AG04450 (cell line): ENCODE measurements around a stretch of chr18.

DNA sequence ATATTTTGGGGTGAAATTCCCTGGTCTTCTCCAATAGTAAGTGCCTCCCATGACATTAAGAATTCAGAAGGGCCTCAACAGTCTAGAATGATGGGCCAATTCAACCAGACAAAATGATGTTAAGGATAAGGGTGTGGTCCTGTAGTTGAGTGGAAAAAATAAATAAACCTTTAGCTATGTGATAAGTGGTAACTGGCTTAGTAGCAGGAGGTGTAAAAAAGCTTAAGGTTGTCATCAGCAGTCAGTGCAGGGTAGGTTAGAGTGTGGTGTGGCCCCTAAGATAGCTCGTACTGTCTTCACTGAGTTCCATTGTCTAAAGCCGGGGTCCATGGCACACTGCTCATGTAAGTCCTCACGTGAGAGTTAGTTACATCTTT is 123.1 kb upstream of the TTC39C start:
- CAGE, long polyA plus RNA: no peak
- RRBS: no CpG with 5 or more reads among the region's 3 CpGs

- CAGE, long polyA plus RNA: no peak
- RRBS: no CpG with 5 or more reads among the region's 4 CpGs
Measured at GRCh38 chr18:23936347-23936705, 78.2 kb upstream of the TTC39C start.

DNA sequence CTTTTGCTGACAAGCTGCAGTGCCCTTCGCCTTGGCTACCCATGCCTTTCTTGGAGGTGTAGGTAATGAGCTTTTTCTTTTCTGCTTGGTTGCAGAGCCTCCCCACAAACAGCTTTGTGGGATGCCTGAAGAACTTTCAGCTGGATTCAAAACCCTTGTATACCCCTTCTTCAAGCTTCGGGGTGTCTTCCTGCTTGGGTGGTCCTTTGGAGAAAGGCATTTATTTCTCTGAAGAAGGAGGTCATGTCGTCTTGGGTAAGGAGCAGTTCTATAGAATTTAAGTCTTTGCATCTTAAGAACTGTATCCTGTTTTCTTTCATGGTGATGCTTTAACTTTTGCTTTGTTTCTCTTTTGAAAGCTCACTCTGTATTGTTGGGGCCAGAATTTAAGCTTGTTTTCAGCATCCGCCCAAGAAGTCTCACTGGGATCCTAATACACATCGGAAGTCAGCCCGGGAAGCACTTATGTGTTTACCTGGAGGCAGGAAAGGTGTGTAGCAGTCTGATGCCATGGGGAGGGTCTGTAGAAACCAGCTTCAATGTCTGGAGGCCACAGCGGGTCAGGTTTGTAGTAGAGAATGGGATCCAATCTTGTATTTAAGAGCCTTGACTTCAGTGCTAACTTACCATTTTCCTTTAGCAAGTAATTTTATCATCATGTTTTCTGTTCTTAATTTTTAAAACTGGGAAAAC is 64.7 kb upstream of the TTC39C start:
- CAGE, long polyA plus RNA: no peak
- RRBS: no CpG with 5 or more reads among the region's 7 CpGs

DNA sequence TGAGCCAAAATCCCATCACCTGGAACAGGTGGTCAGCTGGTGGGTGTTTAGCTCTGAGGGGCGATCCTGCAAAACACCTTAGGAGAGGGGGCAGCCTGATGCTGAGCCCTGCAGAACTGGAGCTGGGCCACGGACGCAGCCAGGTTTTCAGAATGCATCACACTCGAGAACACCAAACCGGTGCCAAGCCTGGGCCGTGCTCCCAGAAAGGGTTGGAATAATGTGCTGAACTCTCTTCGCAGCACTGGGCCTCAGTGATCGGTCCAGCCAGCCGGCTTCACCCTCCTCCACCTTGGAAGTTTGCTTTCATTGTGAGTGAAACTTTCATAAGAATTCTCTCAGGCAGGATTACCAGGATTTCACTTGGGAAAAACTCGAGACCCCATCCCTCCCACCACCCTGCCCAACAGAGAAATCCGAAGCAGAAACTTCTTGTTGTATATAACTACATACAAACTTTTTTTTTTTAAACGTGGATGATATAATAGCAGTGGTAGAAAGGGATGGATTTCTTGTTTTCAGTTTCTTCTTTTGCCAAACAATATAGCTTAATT is 56.4 kb upstream of the TTC39C start:
- CAGE, long polyA plus RNA: no peak
- RRBS: 9% methylated on average over 4 of the region's 12 CpGs

GRCh38 chr18:24048827-24049456 is 34.4 kb downstream of the TTC39C start:
- CAGE, long polyA plus RNA: no peak
- RRBS: no CpG with 5 or more reads among the region's 5 CpGs

- CAGE, long polyA plus RNA: no peak
- RRBS: no CpG with 5 or more reads among the region's 5 CpGs
Measured at GRCh38 chr18:24114927-24115744, 23.7 kb upstream of the CABYR start.

DNA sequence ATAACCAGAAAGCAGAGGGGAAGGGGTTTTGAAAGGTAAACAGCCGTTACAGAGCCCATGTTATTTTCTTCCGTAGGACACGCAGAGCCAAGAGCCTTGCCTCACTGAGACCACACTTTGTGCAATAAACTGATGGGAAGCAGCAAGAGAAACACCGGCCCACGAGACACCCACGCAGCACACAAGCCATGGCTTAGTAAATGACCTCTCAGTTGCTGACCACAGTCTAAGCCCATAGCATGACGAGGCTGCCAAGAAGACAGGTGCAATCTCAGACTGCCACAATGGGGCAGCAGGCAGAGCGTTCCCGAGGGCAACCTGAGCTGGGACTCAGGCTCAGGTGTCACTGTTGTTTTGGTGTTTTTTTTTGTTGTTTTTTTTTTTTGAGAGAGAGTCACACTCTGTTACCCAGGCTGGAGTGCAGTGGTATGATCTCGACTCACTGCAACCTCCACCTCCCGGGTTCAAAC is 59.7 kb downstream of the CABYR start:
- CAGE, long polyA plus RNA: no peak
- RRBS: no CpG with 5 or more reads among the region's 11 CpGs

DNA sequence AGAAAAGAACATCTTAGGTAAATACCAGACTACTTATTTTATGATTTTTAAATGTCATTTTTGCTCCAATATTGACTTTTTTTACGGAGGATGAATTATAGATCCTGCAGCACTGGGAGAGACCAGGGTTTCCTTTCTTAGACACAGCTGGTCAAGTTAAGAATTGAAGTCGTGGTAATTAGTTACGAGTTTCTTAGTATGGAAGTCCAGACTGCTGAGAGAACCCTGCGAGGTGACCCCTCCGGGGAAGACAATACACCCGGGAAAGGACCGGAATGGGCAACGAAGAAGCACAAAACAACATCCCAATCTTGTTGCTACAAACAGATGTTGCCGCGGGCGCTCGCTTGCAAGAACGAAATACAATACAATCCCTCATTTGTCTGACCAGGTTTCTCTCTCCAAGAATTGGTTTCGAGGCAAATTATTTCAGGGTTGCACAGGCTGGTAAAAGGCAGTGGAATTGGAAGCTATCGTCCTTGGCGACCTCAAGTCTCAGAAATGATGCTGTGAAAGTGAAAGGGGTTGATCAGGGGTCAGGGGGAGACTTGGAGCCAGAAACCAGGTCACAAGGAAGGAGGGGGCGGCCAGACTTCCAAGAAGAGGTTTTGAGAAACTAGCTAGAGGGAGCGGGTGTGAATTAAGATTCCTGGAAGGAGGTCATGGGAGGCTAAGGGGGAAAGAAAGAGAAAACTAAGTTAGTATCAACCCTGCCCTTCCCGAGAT is 401.8 kb downstream of the HRH4 start:
- CAGE, long polyA plus RNA: no peak
- RRBS: no CpG with 5 or more reads among the region's 19 CpGs

DNA sequence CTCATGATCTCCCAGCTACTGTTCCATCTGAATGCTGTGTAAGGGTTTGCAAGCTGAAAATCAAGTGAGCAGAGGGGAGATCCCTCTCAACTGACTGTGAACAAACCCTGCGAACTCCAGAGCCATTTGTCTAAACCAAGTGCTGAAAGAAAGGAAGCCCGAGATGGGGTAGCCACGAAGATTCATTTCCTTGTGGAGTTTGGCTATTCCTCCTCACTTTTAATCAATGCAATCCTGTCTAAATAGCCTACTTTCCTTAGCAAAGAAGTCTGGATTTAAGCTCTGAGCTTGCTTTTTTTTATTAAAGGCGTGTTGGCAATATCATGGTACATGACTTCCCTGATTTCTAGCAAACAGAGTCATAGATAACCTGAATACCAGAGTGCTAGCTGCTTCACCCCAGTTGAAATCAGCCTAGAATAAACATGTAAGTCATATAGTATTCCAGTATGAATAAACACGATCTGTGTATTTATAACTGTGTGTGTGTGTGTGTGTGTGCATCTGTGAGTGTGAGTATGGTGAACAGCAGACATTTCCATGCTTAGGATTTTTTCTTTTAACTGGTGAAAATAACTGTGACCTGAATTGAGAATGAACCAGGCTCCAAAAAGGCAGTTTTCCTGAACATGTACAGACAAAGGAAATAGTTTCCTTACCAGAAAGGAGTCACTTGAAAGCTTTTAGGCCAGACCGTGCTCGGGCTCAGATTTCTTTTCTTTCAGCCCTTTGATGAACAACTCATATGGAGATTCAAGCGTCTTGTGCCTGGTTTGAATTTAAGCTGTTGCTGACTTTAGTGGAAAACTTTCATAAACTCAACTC is 365.1 kb downstream of the ZNF521 start:
- CAGE, long polyA plus RNA: no peak
- RRBS: no CpG with 5 or more reads among the region's 8 CpGs

- CAGE, long polyA plus RNA: no peak
- RRBS: no CpG with 5 or more reads among the region's 16 CpGs
Measured at GRCh38 chr18:25230706-25231889, 120.9 kb downstream of the ZNF521 start.

DNA sequence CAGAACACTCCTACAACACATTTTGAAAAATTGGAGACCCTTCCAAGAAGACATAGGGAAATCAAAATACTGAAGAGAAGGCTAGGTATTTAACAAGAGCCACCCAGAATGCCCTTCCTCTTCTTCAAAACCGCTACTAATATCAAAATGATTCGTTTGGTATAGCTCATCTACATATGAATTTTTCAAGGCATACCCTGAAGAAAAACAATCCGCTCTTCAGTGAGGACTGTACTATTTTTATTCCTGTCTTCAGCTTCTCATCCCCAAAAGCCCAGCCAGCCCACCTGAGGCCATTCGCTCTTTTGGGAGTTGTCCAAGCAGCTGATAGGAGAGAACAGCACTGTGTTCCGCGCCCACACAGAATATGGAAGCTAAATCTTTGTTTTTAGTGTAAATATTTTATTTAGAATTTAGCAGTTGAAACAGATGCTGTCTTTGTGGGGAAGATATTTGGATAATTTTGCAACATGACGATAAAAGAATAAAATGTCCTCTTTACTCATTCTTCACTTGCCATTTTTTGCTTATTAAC is 3.6 kb downstream of the ZNF521 start:
- CAGE, long polyA plus RNA: no peak
- RRBS: no CpG with 5 or more reads among the region's 7 CpGs

GRCh38 chr18:25350530-25351297 is 1.3 kb downstream of the ZNF521 start:
- CAGE, long polyA plus RNA: no peak
- RRBS: no CpG with 5 or more reads among the region's 74 CpGs

DNA sequence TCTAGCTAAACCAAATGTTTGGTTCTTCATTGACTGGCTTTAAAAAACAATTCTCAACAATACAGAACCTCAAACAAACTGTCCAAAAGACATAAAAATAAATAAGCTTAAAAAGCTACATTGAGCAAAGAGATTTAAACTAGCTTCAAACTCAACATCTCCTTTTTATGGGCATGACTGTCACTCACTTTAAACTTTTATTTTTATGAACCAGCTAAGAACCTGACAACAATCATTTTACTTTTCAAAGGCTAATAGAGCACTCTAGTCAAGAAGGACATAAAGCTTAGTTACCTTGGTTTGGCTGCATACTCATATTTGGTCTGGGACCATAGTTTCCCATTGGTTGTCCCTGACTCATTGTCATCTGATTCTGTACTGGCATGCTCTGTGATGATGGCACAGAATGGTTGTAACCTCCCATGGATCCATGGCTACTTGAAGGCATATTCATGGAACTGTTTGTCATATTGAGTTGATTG is 38.0 kb downstream of the SS18 start:
- CAGE, long polyA plus RNA: no peak

DNA sequence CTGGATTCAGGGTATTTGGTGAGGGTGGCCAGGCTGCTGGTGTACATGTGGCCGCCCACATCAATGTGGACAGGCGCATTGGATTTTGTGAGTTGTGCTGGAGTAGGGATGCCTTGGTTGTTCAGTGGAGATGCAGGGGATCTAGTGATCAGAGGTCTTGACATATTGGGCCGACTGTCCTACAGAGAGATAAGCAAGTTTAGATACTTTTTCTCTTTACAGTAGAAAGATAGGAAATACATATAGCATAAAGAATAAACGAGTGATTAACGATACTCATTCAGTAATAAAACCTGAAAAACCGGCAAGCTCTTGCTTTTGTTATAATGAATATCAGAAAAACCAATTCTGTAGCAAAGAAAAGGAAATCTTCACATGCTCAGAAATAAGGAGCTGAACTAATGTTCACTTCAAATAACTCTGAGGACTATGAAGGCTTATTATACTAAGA is 47.3 kb downstream of the KCTD1 start:
- CAGE, long polyA plus RNA: no peak
- RRBS: no CpG with 5 or more reads among the region's 6 CpGs

- CAGE, long polyA plus RNA: no peak
- RRBS: 2% methylated on average over 20 of the region's 54 CpGs
Measured at GRCh38 chr18:26547775-26548267, 532 bp downstream of the KCTD1 start.

DNA sequence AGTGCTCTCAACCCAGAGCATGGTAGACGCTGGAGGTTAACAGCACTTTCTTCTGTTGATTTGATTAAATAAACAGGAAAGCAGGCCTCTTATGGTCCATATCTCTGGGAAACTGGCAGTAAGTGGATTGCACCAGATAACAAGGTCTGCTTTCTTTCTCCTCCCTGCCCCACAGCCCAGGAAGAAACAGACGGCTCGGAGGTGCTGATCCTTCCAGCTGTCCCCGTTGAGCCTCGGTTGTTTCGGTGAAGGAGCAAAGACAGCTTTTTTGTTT is 100.8 kb upstream of the KCTD1 start:
- CAGE, long polyA plus RNA: no peak
- RRBS: no CpG with 5 or more reads among the region's 6 CpGs

- CAGE, long polyA plus RNA: no peak
- RRBS: no CpG with 5 or more reads among the region's 41 CpGs
Measured at GRCh38 chr18:26862927-26863728, 2.4 kb downstream of the AQP4 start.

DNA sequence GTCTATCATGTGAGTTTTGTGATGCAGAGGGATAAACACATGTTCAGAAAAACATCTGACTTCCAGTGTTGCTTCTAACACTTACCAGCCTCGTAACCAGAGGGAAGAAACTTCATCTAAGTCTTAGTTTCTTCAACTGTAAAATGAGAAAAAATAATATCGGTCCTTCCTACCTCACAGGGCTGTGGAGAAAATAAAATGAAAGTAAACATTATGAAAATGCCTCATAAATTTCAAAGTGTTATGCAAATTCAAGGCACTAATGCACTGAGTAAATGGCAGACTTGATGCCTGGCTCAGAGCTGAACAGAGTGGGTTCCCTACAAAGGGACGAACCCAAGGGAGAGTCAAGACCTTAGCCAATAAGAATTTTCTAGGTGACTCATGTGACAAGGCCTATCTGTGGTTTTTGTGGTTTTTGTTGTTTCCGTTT is 113.1 kb upstream of the AQP4 start:
- CAGE, long polyA plus RNA: no peak
- RRBS: no CpG with 5 or more reads among the region's 4 CpGs

DNA sequence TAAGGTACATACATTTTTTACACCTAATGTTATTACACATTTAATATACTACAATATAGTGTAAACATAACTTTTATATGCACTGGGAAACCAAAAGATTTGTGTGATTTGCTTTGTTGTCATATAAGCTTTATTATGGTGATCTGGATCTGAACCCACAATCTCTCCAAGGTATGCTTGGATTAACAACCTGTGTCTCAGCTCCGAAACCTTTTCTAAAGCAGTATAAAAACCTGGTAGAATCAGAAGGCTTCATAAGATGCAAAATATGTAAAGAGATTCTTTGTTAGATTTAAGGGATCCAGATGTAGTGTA is 335.0 kb downstream of the CDH2 start:
- CAGE, long polyA plus RNA: no peak
- RRBS: no CpG with 5 or more reads among the region's 1 CpG

- CAGE, long polyA plus RNA: no peak
- RRBS: no CpG with 5 or more reads among the region's 1 CpG
Measured at GRCh38 chr18:28063184-28063497, 113.8 kb downstream of the CDH2 start.